SK-MEL-5 (cell line): ENCODE measurements around the genes KCNH4 and STAT5A.

GRCh38 chr17:41867554-41868009 is 2.4 kb upstream of the KLHL11 start:
RAMPAGE:
- cytosol, long total RNA, result no peak
- long total RNA, result no peak
- nucleus, long total RNA, result no peak

DNA sequence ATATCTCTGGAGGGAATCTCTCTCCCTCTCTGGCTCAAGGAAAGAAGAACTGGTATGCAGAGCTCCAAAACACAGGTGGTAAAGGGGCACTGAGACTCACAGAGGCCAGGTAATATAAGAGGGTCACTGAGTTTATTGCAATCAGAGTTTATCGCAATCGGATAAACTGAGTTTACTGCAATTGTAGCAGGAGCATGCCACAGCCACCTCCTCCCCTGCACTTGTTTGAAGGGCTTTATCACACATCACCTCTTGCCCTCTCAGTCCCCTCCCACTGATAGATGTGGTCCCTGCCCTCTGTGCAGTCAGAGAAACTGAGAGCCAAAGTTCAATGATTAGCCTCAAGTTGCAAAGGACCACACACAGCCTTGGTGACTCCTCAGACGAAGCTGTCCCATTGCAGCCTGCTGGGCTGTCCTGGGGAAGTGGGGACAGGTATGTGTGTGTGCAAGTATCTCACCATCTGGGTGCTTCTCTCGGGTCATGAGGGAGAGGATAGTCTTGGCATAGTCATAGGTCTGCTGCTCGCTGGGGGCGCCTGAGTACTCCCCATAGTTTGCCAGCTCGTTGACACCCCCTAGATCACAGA is 13.6 kb downstream of the ACLY start:
RAMPAGE:
- cytosol, long total RNA, result no peak
- long total RNA, result no peak
- nucleus, long total RNA, result no peak

RAMPAGE:
- cytosol, long total RNA, result no peak
- long total RNA, result no peak
- nucleus, long total RNA, result no peak
These were observed 621 bp downstream of the ACLY start for GRCh38 chr17:41917966-41918693.

DNA sequence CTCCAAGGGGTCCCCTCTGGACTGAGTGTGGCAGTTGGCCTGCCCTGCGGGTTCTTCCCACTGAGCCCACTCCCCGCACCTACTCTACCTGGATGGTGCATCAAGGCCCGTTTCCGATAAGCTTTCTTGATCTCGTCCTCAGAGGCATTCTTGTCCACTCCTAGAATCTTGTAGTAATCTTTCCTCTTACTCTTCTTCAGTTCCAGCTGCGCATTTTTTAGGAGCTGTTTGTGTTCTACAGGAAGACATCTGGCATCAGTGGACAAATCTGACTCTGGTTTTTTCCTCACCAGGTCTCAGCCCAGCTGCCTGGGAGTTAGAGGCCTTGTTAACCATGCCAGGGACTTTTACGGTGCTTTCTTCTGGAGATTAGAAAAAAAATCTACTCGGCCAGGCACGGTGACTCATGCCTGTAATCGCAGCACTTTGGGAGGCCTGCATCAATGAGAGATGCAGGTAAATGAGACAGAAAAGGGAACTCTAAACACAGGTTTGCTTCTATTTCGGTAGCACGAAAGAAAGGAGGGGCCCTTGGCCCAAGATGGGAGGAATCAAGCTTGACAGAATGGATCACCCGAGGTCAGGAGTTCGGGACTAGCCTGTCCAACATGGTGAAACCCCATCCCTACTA is 15.7 kb downstream of the CNP start:
RAMPAGE:
- cytosol, long total RNA, result no peak
- long total RNA, result no peak
- nucleus, long total RNA, result no peak

GRCh38 chr17:42022224-42022867 is 2.5 kb downstream of the NKIRAS2 start:
RAMPAGE:
- cytosol, long total RNA, result no peak
- long total RNA, result no peak
- nucleus, long total RNA, result no peak

GRCh38 chr17:42129020-42130009 is 6.7 kb downstream of the HSPB9 start:
RAMPAGE:
- cytosol, long total RNA, result no peak
- long total RNA, result no peak
- nucleus, long total RNA, result no peak

DNA sequence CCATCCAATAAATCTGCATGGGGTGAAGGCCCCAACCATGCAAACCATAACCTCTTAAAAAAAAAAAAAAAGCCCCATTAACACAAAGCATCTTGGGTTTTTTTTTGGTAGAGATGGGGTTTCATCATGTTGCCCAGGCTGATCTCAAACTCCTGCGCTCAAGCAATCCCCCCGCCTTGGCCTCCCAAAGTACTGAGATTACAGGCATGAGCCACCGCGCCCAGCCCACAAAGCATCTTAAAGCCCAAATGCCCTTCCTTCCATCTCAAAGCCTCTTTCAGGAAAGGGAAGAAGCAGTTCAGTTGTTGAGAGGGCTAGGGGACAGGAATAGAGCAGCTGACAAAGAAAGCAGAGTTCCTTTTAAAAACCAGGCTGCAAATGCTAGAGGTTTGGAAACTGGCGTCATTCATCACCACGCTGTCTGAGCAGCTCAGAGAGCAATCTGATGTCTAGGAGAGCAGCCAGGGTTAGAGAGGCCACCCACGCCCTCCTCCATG is 12.6 kb downstream of the RAB5C start:
RAMPAGE:
- cytosol, long total RNA, result no peak
- long total RNA, result no peak
- nucleus, long total RNA, result no peak

RAMPAGE:
- cytosol, long total RNA, result no peak
- long total RNA, result no peak
- nucleus, long total RNA, result no peak
These were observed 823 bp downstream of the RAB5C start for GRCh38 chr17:42153515-42154817.

DNA sequence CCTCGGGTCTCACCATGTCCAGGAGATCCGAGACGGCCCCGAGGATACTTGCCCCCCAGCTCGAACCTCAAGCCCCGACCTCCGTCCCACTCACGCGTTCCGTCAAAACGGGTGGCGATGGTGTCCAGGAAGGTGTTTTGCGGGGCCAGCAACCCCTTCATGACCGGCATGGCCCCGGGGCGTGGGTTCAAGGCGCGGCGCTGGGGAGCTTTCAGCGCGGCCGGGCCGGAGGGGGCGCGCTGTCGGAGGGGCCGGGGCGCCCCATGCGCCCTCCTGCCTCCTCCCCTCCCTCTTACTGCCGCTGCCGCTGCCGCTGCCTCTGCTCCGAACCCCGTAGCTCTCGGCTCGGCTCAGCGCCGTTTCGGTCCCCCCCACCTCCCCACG is at the start of gene KCNH4:
Gene KCNH4 (minus strand): TSS at position 367 of the 384 bp plus-strand sequence.
RAMPAGE:
- cytosol, long total RNA, result no peak
- long total RNA, result no peak
- nucleus, long total RNA, result no peak

DNA sequence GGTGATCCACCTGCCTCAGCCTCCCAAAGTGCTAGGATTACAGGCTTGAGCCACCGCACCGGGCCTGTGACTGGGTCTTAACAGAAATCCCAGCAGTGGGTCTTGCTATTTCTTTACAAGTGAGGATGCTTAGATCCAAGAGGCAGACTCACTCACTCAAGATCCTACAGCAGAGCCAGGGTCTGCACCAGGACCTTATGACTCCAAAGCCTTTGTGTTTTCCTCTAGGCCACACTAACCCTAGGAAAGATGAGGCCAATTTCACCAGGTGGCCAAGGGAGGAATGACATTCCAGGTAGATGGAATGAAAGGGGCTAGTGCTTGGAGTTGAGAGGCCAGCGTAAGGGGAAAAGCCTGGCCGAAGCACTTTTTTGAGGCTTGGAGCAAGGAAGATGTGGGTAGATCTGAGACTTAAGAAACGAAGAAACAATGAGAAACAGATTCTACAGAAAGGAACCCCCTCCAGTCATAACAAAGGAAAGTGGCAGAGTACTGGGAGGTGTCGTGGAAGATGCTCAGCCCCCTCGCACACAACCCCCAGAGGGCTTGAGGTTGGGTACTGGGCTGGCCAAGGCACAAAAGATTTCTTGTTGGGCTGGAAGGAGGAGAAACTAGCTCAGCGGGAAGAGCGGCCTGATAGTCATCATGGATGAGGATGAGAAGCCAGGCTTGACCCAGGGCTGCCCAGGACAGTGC is 5.6 kb upstream of the STAT5A start:
RAMPAGE:
- cytosol, long total RNA, result no peak
- long total RNA, result no peak
- nucleus, long total RNA, result no peak

DNA sequence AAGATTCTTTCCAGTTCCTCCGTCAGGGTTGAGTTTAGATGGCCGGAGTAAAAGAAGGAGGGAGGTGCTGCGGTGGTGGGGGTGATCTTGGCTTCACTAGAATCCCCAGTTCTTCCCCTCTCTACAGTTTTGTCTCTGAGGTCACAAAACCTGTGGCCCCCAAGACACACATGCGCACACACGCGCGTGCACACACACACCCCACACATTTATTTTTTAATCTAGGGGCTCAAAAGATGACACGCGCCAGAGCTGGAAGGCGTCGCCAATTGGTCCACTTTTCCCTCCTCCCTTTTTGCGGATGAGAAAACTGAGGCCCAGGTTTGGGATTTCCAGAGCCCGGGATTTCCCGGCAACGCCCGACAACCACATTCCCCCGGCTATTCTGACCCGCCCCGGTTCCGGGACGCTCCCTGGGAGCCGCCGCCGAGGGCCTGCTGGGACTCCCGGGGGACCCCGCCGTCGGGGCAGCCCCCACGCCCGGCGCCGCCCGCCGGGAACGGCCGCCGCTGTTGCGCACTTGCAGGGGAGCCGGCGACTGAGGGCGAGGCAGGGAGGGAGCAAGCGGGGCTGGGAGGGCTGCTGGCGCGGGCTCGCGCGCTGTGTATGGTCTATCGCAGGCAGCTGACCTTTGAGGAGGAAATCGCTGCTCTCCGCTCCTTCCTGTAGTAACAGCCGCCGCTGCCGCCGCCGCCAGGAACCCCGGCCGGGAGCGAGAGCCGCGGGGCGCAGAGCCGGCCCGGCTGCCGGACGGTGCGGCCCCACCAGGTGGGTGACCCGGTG is at the start of gene STAT5A:
Gene STAT5A (plus strand): TSS at position 668 of the 783 bp plus-strand sequence.
RAMPAGE:
- cytosol, long total RNA, result no peak
- long total RNA, result no peak
- nucleus, long total RNA, result no peak

DNA sequence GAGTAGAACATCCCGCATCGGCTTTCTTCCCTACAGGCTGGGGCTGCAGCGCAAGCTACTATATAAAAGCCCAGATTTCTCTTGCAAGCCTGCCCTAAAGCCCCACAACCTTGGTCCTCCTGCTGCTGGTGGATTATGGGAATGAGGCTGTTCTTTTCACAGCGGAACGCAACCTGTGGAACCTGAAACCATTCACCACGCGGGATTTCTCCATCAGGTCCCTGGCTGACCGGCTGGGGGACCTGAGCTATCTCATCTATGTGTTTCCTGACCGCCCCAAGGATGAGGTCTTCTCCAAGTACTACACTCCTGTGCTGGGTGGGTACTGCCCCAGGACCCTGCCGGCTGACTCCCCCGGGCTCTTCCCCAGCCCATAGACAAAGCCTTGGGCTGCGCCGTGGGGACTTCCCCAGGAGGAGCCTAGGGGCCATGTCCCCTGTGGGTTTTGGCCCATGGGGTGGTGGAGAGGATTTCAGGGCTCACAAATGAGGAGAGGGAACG is 19.8 kb downstream of the STAT5A start:
RAMPAGE:
- cytosol, long total RNA, result no peak
- long total RNA, result no peak
- nucleus, long total RNA, result no peak

RAMPAGE:
- cytosol, long total RNA, result no peak
- long total RNA, result no peak
- nucleus, long total RNA, result no peak
These were observed 16.8 kb upstream of the STAT3 start for GRCh38 chr17:42405024-42405501.

GRCh38 chr17:42407945-42408572 is 15.0 kb downstream of the CAVIN1 start:
RAMPAGE:
- cytosol, long total RNA, result no peak
- long total RNA, result no peak
- nucleus, long total RNA, result no peak

DNA sequence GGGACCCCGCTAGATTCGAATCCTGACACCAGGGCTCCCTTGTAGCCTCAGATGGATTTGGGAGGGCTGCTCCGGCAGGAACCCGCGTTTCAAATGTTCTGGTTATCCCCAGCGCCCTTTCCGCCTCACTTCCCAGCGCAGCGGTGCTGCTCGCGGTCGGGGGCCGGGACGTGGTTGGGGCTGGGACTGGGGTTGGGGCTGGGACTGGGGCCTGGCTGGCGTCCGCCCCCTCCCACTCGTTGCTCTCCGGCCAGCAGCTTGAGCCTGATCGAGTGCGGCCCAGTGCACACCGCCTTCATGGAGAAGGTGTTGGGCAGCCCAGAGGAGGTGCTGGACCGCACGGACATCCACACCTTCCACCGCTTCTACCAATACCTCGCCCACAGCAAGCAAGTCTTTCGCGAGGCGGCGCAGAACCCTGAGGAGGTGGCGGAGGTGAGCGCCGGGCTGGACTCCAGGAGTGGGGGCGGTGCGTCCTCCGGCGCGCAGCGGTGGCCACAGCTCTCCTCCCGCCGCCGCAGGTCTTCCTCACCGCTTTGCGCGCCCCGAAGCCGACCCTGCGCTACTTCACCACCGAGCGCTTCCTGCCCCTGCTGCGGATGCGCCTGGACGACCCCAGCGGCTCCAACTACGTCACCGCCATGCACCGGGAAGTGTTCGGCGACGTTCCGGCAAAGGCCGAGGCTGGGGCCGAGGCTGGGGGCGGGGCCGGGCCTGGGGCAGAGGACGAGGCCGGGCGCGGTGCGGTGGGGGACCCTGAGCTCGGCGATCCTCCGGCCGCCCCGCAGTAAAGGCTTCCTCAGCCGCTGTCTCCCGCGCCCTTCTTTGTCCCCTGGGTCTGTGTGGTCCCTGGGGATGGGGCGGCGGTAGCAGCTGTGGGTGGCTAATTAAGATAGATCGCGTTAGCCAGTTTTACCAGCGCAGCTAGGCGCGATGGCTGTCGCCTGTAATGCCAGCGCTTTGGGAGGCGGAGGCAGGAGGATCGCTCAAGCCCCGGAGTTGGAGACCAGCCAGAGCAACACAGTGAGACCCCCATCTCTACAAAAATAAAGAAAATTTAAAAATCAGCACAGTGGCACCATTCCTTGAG is 1.8 kb downstream of the HSD17B1 start:
RAMPAGE:
- cytosol, long total RNA, result no peak
- long total RNA, result start-site peak on the minus strand centred at position 601 of the sequence, 33 bp wide, 26 and 22 reads in 2 replicates
- nucleus, long total RNA, result no peak

DNA sequence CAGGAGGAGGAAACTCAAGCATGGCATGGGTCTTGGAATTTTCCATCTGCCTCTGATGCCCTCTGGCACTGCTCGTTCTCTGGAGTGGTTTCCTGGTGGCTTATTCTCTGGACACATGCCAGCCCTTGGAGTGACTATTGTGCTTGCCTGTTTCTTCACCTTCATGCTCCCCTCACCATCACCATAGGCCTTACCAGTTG is 1.6 kb downstream of the COASY start:
RAMPAGE:
- cytosol, long total RNA, result no peak
- long total RNA, result no peak
- nucleus, long total RNA, result no peak

DNA sequence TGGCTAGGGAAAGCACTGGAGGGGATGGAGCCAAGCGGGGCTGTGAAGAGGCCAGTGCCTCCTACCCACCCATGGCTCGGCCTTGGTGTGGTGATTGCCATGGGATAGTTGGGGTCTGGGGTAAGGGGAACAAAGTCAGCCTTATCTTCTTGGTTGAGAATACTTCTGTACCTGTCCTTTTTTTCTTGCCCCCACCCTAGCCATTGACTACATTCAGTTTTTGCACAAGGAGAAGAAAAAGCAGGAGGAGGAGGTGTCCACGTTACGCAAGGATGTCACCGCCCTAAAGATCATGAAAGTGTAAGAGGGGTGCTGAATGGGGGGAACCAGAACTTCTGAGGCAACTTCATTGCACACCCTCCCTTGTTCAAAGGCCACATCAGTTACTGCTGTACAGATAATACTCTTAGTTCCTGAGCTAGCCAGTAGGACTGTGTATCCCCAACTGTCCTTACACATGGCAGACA is 2.4 kb downstream of the MLX start:
RAMPAGE:
- cytosol, long total RNA, result no peak
- long total RNA, result no peak
- nucleus, long total RNA, result no peak

DNA sequence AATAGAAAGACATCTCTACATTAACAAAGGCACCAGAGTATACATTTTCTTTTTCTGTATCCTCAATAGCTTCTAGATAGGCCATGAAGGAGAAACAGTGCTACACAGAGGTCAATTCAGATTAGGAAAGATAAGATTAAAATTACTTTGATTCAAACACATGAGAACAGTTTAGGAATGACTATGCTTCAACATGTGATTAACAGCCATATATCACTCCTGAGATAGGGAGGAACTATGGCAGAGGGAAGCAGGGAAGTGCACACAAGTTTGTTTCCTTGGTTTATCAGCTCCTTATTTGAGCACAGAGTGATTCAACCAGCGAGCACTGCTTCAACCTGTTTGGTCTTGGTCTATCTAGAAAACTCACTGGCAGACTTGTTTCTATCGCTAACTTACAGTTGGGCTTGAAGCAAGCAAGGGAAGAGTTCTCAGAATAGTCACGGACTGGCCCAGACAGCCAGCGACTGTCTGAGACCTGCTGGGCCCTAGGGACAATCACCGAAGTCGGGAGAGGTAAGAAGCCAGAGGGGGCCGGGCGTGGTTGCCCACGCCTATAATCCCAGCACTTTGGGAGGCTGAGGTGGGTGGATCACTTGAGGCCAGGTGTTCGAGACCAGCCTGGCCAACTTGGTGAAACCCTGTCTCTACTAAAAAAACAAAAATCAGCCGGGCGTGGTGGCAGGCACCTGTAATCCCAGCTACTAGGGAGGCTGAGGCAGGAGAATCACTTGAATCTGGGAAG is 23.5 kb downstream of the TUBG1 start:
RAMPAGE:
- cytosol, long total RNA, result no peak
- long total RNA, result no peak
- nucleus, long total RNA, result no peak

RAMPAGE:
- cytosol, long total RNA, result no peak
- long total RNA, result no peak
- nucleus, long total RNA, result no peak
These were observed 3.7 kb downstream of the TUBG2 start for GRCh38 chr17:42662689-42663227.

GRCh38 chr17:42678925-42679495 is 2.2 kb upstream of the PLEKHH3 start:
RAMPAGE:
- cytosol, long total RNA, result no peak
- long total RNA, result no peak
- nucleus, long total RNA, result no peak